HL-60 (cell line): ENCODE measurements around a stretch of chr18.

- RRBS, result no CpG with 5 or more reads among the region's 6 CpGs
Observed at GRCh38 chr18:76622804-76623004, 127.7 kb upstream of the ZNF516 start.

- RRBS, result 49% methylated on average over 2 of the region's 23 CpGs
Observed at GRCh38 chr18:77006407-77007157, 126.0 kb downstream of the MBP start.

DNA sequence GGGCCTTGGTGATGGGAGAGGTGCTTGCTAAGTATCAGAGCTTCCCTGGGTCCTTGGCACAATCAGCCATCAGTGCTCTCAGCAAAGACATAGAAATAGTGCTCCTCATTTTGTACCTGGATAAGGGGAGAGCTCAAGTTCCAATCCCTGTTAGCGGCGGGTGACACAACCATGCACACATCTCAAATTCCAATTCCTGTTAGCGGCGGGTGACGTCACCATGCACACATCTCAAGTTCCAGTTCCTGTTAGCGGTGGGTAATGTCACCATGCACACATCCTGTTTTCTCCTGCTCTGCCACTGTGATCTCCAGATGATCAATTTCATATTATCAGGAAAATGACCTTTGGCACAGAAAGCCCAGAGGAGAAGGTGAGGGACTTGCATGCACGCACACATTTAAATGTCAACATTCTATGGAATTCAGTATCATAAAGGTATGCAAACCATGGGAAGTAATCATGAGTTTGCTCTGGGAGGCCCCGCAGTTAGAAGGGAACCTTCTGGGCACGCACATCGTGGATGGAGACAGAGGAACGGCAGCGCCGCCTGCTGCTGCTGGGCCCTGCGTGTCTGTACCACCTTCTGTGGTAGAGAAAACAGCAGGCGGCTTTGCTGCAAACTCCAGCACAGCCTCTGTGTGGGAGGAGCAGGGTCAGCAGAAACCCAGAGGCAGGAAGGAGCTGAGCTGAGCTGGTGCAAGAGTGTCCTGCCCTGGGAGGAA, 77.8 kb downstream of the MBP start:
- RRBS, result no CpG with 5 or more reads among the region's 15 CpGs

DNA sequence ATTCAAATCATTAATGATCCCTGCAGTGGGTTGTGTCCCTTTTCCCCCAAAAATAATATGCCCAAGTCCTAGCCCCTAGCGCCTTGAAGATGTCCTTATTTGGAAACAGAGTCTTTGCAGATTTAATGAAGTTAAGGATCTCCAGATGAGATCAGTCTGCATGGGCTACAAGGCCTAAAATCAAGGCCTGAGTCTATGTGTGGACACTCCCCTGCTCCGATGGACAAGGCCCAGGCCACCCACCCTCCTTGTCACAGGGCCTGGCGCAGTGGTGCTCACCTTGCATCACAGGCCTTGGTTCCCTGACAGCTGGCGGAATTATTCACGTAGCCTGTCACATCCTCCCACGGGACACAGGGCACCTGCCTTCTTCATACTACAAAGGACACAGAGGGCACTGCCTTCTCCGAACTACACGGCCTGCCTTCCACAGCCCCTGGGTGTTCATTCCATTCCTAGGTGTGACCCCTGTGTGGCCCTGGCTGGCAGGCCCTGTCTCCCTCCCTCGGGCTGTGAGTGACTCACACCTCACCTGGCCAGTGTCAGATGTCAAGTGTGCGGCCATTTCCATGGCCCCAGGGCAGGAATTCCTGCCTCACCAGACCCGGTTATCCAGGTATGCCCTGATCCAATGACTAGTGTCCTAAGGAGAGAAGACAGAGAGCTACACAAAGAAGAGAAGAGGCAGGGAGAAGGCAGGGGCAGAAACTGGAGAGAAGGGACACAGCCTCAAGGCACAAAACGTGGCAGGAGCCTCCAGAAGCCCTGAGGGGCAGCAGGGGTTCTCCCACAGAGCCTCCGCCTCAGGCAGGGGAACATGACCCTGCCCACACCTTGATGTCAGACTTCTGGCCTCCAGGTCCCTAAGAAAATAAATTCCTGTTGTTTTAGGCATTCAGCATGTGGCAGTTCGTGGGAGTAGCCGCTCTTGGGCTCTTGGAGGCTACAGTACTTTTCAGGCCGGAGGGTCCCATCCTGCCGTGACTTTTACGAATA, 43.5 kb downstream of the MBP start:
- RRBS, result no CpG with 5 or more reads among the region's 18 CpGs

DNA sequence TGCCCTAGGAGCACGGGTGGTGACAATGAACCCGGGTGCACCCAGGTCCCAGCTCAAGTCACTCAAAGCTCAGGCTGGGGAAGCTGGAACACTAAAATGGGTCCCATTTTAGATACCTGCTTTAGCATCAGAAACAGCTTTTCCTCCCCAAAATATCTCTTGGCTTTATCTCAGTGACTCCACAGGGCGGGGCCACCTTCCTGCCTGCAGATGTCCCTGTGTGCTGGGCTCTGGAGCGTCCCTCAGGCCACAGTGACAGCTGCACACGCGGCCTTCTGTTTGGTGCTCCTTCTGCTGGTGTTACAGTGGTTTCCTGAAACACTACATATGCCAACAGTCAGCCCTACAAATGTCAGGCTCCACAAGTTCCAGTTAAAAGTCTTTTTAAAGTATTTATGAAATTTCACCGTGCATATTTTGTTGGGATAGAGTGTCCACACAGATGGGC, 1.5 kb upstream of the MBP start:
- RRBS, result no CpG with 5 or more reads among the region's 7 CpGs

DNA sequence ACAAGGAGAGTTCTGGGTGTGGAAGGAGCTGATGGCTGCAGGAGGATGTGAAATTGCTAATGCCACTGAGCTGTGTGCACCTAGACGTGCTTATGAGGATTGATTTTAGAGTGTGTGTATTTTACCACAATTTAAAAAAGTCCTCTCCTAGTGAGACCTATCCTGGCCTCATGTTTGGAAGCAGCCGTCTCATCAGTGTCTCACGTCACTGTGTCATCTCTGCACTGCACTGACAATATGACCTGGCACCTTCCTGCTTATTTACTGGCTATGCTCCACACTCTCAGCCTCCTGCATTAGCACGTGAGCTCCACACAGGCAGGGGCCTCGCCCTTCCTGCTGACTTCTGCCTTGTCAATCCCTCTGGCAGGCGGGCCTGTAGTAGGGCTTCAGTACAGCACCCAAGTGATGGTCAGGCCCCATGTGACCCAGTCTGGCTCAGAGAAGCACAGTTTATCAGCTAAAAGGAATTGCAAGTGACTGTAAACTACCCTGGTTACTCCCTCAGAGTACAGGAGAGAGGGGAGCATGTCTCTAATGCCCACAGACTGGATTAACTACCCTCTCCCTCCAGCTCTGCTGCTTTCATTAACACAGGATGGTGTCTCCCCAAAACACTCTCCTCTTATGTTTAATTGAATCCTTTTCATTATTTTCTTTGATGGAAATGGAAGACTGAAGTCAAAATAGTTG, 8.2 kb upstream of the MBP start:
- RRBS, result no CpG with 5 or more reads among the region's 6 CpGs

DNA sequence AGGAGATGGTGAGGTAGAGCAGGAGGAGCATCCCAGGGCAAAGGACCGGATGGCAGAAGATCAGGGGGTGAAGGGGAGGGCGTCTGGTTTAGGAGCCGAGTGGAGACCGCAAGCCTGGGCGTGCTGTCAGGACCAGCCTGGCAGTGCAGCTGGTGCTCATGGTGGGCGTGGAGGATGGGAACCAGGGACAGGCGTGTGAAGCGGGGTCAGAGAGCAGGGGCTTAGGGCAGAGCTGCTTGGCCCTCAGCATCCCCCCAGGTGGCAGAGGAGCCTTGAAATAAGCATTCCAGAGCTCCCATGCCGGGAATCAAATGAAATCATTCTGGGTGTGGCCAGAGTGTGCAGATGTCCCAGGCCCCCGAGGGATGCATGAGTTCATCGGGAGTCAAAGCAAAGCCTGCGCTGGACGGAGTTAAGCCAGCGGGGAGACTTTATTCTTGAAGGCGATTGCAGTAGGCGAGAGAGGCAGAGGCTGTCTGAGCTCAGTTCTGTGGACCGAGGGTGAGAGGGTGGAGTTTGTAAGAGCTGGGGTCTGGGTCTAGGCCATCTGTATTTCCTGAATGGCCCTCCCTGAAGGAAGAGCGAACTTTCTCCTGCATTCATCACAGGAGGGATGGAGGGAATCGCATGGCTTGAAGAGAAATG, 33.1 kb upstream of the MBP start:
- RRBS, result no CpG with 5 or more reads among the region's 19 CpGs

DNA sequence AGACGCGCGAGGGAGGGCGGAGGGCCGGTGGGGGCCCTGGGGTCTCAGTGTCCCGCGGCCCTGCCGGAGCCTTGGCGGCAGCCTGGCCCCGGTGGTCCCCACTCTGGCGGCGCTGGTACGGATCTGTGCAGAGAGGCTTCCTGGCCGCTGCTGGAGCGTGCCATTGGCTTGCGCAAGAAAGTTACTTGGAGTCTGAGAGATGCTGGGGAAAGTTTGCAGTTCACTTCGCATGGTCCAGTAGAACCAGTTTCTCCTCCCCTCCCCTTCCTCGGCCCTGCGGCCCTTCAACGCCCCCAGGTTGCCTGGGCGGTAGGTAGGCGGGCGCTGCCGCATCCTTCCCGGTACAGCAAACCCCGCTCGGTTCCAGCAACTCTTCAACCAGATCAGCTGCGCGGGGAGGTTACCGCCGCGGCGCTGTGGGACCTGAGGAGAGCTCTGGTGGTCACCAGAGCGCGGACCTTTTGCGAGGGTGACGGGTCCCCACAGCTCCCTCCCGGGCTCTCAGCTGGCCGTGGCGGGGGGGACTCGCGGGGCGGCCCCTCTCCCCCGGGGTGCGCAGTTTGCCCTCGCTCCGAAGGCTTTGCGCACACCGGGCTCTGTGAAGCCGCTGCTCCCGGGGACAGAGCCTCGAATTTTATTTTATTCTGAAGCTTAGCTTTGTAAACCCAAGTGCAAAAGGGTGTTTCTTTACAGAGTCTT, 1.7 kb downstream of the GALR1 start:
- RRBS, result 50% methylated on average over 20 of the region's 52 CpGs

DNA sequence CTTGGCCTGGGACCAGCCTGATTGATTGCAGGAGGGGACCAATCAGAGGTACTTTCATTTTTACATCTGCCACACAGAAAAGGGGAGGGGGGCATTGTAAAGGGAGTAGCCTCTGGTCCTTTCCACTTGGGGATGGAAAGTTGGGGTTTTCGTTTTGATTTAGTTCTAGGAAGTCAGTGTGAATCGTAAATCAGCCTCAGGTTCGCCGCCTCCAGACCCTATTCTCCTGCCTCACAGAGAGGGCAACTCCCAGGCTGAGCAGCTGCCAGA, 372.5 kb downstream of the GALR1 start:
- RRBS, result no CpG with 5 or more reads among the region's 4 CpGs

- RRBS, result no CpG with 5 or more reads among the region's 8 CpGs
Observed at GRCh38 chr18:78999975-79000406, 20.4 kb downstream of the SALL3 start.

DNA sequence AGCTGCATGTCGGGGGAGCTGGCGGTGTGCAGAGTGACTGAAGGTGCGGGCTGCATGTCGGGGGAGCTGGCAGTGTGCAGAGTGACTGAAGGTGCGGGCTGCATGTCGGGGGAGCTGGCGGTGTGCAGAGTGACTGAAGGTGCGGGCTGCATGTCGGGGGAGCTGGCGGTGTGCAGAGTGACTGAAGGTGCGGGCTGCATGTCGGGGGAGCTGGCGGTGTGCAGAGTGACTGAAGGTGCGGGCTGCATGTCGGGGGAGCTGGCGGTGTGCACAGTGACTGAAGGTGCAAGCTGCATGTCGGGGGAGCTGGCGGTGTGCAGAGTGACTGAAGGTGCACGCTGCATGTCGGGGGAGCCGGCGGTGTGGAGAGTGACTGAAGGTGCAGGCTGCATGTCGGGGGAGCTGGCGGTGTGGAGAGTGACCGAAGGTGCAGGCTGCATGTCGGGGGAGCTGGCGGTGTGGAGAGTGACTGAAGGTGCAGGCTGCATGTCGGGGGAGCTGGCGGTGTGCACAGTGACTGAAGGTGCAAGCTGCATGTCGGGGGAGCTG, 76.9 kb downstream of the ATP9B start:
- RRBS, result no CpG with 5 or more reads among the region's 30 CpGs

DNA sequence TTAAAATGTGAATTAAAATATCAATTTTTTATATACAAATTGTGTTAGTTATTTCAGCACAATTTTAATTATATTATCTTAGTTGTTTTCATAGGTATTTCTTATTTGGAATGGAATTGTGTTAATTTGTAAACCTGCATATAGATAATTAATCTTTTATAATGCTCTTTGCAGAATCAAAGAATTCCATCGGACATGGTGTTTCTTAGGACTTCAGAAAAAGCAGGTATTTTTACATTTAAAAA, 85.1 kb downstream of the ATP9B start:
- RRBS, result no CpG with 5 or more reads among the region's 1 CpG

DNA sequence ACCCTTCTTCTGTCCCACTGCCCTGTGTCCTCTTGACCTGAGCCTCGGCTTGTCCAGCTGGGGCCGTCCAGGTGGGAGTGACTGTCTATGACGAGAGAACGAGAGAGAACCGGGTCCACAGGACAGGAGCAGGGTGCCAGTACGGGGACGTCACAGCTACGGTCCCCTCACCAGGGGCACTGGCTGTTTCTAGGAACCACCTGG, 13.0 kb upstream of the NFATC1 start:
- RRBS, result no CpG with 5 or more reads among the region's 8 CpGs

DNA sequence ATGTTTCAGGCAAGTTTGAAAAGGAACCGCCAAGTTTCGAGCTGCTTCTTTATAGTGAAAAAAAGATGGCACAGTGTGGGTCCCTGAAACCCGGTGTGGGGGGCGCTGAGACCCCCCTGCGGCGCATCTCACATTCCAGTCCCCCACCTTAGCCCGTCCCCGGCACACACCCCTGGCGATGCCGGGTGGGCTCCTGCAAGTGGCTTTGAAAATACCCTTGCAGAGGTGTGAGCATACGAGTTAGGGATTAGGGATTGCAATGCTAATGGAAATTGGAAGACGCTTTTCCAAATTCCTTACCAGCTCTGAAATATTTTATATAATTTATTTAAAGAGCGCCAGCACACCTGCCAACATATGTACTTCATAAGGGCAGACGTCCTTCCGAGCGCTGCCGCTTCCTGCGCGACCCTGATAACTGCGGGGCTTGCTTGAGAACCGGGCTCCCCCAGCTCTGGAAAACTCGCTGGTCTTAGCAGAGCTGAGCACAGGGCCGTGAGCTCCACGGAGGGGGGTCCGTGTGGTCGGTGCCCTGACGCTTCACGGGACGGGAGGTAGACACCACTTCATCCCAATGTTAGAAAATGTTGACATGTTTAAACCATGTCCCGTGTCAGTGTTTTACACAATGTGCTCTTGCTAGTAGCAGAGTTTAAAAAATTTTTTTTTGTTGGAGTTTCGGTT, 1.4 kb downstream of the NFATC1 start:
- RRBS, result 95% methylated on average over 6 of the region's 31 CpGs

DNA sequence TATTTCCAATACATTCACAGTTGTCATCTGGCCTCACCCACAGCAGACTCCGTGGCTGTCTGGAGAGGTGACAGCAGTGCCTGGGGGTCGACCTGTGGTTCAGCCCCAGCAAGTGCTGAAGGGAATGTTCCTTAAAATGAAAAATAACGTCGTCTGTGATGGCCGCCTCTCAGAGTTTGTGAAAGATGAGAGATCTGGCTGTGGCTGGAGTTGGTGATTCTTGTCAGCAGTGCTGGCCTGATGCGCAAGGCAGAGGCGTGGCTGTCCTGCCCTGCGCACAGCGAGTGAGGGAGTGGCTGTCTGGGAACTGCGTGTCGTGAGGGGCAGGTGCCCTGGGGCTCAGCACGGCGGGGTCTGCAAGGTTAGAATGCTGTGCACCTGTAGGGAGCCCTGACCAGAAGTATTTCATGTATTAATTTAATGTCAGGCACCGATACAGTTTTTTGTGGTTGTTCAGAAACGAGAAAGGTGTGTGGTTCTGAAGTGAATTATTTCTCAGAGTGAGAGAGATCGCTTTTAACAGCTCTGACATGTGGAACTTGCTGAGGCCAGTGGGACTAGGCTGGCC, 8.8 kb downstream of the NFATC1 start:
- RRBS, result no CpG with 5 or more reads among the region's 16 CpGs

- RRBS, result no CpG with 5 or more reads among the region's 25 CpGs
Observed at GRCh38 chr18:79459255-79459867, 63.6 kb downstream of the NFATC1 start.

DNA sequence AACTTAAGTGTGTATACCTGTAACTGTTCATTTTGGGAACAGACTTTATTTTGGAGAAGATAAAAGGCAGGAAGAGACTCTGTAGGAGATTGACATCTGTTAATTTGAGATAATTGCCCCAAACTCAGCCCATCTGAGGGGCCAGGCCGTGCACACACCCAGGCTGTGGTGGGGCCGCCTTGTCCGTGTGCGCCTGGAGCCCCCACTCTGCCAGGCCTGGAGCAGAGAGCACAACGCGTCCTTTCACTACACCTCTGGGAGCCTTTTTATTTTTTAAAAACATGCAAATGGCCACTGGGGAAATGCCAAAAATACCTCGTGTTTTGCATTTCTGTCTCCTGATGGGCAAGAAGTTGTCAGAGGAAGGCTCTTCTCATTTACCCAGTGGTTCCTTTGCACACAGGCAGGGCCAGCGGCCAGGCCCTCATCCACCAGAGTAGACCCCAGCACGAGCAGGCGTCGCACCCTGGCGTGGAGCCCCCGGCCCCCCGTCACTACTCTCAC, 64.6 kb downstream of the NFATC1 start:
- RRBS, result 96% methylated on average over 2 of the region's 14 CpGs

DNA sequence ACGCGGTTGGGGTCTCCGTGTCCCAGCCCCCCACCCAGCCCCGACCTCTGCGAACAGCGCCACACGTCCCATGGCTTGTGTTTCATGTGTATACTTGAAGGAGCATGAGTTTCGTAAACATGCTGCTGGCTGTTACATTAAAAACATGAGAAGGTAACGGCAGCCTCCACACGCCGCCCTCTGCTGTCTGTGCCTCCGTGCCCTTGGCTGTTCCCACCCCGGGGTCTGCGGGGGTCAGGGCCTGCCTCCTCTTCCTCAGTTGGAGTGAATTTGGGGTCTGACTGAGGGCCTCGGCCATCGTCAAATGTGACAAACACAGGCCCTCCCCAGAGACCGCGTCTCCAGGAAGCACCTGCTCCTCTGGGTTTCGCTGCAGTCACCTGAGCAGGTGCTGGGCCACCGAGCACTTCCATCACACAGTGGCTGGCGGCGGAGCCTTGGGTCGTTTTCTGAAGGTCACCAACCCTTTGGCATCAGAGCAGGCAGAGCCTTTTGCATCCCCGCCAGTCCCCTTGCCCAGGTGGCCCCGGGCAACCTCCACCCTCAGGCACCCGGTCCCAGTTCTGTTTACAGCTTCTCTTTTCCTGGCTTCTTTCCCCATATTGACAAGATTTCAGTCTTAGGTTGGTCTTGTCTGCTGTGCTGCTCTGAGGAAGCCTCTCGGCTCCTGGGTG, 70.9 kb downstream of the NFATC1 start:
- RRBS, result no CpG with 5 or more reads among the region's 27 CpGs

DNA sequence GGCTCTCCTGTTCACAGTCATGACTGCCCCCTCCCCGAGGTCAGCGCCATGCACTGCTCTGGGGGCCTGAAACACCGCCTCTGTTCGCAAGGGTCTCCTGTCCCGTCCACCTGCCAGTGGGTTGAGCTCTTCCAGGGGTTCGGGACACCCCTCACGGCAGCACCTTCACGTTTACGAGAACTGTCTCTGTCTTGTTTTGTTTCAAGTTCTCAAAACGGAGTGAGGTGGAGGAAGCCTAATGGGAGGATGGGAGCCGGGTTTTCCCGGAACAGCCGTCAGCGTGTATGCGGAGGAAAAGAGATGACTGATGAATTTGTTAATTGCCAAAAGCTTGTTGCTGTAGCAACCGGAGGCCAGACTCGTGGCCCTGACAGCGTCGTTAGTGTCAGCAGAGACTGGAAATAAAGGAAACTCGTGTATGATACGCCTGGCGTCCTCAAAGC, 48.1 kb upstream of the KCNG2 start:
- RRBS, result 98% methylated on average over 5 of the region's 22 CpGs

DNA sequence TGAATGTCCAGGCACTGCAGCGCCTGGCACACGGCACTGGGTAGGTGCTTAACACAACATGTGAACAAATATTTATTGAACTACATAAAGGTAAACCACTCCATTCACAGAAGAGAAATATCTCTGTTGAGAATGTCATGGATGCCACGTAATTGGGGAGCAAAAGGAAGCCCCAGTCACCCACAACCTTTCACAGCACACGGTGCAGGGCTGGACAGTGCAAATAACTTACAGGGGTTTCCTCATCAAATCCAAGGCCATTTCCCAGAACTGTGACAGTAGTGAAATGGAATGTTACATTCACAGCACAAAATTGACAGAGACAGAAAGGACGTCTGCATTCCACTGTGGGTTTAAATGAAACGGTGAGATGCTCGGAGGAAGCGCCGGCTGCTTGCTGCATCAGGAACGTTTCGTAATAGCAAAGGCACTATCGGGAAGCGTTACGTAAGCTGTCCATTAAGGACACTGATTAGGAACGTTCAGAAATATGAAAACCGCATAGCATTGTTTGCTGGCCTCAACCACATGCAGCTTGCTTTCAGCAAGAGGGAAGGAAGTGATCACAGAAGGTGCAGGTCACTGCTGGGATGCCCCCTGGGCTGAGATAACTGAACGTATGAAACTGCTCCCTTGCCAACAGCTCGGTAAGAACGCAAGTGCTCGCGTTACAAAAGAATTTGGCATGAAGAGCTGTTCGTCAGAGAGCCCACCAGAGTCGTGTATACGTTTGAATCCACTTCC, 6.2 kb upstream of the KCNG2 start:
- RRBS, result no CpG with 5 or more reads among the region's 24 CpGs